ENCODE measurements around a stretch of chr19.

DNA sequence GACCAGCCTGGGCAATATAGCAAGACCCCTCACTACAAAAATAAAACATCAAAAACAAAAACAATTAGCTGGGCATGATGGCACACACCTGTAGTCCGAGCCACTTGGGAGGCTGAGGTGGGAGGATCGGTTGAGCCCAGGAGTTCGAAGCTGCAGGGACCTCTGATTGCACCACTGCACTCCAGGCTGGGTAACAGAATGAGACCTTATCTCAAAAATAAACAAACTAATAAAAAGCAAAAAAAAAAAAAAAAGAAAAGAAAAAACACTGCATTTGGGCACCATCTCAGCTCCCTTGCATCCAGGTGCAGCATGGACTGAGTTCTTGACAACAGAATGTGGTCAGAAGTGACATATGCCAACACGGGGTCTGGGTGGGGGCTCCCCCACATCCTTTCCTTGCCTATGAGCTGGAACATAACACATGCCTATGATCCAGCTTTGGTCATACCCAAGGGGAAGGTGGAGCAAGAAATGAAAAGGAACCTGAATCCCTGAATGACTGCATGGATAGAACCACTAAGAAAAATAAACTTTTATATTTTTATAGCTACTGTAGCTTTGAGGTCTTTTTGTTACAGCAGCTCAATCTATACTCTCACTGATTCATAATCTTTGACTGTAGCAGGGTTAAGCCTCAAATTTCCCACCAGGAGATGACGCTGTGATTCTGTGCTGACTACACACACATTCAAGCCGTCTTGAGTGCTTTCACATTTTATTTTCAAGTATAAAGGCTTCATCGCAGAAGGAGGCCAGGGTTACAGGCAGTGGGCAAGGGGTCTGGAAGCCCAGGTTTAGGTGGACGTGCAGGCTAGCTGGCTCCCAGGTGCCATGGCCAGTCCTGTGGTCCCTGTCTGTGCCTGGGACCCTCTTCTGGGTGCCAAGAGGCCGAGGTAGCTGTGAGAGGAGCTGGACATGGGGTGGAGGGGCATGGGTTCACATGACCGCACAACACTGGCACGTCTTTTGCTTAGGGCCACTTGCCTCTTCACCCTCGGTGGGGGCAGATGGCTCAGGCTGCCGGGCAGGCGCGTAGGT lies 8.9 kb downstream of the PALM3 start:
- PRO-cap: no peak

DNA sequence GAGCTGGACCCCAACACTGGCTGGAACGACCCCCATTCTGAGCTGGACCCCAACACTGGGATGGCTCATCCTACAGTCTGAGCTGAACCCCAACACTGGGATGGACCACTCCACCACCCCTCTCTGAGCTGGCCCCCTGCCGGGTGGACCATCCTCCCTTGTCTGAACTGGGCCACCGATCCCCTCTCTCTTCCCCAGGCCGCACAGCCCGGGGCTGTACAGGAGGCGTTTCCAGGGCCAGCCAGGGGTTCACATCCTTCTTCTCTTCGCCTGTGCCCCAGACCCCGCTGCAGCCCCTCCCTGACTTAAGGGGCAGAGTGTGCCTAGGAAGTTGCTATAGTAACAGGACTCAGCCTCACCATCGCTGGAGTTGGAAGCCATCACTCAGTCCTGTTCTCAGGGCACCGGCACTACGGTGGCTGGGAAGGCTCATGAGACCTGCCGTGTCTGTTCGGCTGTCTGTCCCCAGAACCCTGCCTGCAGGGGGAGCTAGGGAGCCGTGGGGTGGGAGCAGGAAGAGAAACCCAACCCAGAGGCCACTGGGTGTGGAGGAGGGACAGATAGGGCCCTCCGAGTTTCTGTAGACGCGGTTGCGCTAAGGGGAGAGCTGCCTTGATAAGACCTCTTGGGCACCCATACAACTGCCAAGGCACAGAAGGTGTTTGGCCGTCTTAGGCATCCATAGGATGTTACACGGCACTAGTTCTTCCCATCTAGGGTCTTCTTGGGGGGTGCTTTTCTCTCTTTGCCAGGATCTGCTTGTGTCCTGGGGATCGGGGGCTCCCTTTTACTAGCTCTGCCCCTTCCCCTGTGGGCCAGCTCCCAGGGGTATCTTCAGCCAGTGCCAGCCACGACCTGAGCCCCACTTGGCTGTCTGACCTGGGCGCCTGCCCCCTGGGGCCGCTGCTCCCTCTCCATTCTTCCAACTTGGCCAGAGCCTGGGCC lies 3.5 kb downstream of the PRKACA start:
- PRO-cap: no peak

DNA sequence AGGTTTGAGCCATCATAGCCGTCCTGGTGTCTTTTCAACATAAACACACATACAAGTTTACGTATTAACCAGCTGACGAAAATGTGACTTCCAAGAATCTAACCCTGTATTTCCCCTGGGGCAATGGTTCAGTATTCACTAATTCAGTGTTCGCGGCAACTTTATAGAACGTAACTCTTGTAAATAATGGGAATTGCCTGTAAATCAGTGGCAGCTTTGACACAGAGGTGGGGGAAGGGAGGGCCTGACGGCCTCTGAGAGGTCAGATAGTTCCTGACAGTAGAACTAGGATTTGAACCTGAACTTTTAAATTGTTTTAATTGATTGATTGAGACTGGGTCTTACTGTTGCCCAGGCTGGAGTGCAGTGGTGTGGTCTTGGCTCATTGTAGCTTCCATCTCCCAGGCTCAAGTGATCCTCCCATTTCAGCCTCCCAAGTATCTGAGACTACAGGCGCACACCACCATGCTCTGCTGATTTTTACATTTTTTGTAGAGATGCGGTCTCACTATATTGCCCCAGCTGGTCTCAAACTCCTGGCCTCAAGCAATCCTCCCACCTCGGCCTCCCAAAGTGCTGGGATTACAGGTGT lies 7.8 kb upstream of the PRKACA start:
- PRO-cap: no peak

DNA sequence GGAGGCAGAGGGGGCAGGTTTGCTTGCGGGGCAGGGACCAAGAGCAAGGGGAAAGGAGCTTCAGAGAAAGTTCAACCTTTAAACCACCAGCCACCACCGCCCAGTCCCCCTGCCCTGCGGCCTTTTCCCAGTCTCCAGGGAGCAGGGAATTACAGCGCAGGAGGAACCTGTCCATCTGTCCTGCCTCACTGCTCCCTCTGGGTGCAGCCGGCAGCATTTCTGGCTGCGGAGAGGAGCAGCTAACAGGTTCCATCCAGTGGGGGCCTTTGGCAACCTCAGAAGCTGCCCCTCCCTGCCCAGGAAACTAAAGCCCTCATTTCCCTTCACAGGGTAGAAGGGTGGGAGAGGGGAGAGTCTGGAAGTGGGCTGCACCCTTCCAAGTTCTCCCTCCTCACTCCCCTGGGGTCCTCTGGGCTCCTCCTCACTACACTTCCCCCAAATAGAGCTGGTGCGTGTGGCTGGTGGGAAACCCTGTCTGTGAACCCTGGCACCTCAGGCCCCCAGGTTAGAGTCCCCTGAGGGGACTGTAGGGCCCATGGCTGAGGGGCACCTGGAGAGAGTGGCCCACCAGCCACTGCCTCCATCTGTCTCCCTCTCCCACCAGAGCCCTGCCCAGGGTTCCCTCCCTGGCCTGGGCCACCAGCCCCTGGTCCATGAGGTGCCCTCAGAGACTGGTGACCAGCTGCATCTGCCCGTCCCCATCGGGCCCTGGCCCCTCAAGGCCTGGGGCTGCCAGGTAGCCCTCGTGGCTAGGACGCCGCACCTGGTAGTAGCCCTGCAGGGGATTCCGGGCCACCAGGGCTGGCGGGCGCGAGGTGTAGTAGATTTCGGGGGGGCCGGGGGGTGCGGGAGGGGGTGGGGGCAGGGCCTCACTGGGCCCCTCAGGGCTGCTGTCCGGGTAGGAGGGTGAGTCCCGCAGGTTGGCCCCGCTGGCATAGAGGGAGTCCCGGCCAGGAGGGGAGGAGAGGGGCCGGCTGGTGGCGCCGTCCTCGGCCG lies 14.1 kb upstream of the ASF1B start:
- PRO-cap: no peak

DNA sequence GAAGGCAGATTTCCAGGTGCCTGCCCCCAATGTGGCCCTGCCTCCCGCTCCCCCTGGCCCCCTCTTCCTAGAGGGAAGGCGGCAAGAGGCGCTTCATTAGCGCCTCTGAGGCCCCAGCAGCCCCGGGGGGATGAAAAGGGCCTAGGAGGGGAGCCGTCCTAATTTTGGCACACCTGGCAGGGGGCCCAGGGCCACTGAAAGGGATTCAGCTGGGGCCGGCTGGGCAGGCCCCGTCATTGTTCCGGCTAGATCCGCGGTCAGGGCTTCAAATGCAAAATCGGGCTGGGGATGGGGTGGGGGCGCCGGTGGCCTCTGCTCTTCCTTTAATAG lies 41.5 kb upstream of the ADGRL1 start:
- PRO-cap: no peak

DNA sequence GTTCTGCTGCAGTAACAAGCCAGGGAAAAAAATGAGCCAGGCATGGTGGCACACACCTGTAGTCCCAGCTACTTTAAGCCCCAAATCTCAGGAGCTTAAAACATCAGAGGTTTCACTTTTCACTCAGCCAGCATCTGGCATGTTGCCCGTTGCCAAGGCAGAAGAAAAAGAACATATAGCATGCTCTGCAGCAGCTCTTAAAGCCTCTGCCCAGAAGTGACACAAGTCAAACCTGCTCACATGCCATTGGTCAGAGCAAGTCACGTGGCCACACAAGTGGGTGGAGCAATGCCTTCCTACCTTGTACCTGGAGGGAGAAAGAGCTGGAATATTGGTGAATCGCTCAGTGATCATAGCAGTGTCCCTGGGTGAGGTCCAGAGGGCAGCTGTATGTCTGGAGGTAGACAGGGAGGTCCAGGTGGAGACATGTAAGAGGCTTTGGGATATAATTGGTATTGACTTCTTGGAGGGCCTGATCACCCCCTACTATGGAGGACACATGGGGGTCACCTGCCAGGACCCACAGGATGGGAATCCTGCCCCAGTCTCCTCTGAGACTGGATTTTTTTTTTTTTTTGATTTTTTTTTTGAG lies 14.6 kb upstream of the ADGRE5 start:
- PRO-cap: unidirectional peak, minus-strand start at position 173 of the sequence

DNA sequence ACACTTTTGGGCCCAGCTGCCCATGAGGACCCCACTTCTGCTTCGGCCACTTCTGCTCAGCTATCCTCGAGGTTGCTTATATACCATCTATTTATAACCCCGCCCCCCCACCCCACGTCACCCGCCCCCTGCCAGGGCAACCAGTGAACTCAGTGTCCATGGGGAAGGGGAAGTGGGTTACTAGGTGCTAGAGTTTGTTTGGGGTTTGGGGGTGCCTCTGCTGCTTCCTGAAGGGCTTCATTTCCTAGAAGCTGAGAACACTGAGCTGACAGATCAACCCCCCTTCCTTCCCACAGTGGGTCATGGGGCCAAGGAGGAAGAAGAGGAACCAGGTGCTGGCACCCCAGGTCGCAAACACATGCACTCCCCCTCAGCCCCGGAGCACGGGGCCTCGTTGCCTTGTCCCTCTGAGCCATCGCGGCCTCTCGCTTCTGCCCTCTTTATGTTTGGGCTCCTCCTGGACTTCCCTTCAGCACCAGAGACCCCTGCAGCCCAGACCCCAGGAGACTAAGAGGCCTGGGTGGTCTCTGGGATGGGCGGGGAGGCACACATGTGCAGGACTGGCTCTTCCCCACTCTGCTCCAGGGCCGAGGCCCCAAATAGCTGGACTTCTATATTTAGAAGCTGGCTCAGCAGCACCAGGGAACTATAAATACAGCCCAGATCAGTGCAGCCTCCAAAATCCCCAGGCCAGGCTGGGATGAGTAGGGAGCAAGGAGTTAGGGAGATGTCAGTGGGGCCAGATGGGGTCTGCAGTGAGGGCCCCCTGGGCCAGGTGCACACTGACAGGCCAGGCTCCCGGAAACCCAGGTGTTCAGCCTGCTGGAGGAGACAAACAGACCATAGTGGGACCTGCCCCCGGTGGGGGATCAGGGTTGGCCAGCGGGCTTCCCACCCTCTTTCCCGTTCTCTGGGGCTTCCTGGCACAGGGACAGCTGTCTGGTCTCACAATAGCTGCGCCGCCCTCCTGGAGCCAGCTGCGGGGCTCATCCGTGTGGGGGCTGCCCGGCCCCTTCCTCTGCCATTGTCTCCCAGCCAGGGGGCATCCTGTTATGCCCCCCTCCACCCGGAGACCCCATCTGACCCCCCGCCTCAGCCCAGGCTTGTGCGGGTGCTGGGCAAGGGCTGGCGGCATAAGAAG lies 5.7 kb upstream of the ADGRE5 start:
- PRO-cap: bidirectional peak, plus-strand start at position 190 of the sequence, minus-strand start at position 54 of the sequence

DNA sequence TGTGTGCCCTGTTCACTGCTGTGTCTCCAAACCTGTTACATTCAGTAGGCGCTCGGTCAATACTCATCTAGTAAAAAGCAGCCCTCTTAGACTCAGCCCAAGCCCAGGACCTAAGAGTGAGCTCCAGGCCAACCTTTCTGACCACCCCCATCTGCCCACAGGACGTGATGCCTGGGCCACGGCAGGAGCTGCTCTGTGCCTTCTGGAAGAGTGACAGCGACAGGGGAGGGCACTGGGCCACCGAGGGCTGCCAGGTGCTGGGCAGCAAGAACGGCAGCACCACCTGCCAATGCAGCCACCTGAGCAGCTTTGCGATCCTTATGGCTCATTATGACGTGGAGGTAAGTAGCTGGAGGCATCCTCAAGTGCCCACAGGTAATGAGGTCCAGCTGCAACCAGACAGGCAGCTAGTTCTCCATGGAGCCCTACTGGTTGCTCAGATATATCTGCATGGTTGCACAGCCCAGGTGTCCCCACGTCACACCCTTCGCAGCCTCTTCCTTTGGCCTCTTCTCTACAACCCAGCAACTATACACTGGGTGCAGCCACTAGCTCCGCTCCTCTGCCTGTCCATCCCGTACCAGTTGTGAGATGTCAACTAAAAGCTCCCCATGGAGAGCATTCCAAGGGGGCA lies 14.8 kb downstream of the DDX39A start:
- PRO-cap: no peak

DNA sequence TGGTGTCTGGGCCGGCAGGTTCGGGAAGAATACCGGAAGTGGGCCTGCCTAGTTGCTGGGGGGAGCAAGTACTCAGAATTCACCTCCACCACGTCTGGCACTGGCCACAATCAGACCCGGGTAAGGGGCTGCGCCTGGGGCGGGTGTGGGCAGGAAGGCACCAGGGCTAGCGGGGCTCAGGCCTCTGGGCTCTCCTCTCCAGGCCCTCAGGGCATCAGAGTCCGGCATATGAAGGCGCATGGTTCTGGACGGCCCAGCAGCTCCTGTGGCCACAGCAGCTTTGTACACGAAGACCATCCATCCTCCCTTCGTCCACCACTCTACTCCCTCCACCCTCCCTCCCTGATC lies 11.3 kb downstream of the DDX39A start:
- PRO-cap: no peak

DNA sequence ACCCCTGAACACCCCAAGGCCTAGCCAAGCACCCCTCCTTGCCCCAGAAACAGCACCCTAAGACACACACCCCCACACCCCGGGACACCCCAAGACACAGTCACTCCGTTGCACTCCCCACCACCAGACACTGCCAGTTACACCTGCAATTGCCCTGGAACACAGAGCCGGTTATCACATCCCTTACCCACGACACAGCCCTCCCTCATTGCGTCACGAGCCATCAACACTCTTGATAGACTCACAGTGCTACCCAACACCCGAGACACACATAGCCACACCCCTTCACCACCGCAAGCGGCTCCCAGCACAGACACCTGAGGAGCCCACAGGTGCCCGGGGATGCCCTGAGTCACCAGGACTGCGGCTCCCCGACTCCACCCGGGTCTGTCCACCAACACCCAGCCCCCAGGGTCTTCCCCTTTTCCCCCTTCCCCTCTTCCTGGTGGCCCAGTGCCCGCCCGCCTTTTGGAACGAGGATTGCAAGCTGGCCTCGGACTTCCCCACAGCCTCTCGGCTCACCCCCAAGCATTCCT lies 1.5 kb upstream of the PTGER1 start:
- PRO-cap: no peak

DNA sequence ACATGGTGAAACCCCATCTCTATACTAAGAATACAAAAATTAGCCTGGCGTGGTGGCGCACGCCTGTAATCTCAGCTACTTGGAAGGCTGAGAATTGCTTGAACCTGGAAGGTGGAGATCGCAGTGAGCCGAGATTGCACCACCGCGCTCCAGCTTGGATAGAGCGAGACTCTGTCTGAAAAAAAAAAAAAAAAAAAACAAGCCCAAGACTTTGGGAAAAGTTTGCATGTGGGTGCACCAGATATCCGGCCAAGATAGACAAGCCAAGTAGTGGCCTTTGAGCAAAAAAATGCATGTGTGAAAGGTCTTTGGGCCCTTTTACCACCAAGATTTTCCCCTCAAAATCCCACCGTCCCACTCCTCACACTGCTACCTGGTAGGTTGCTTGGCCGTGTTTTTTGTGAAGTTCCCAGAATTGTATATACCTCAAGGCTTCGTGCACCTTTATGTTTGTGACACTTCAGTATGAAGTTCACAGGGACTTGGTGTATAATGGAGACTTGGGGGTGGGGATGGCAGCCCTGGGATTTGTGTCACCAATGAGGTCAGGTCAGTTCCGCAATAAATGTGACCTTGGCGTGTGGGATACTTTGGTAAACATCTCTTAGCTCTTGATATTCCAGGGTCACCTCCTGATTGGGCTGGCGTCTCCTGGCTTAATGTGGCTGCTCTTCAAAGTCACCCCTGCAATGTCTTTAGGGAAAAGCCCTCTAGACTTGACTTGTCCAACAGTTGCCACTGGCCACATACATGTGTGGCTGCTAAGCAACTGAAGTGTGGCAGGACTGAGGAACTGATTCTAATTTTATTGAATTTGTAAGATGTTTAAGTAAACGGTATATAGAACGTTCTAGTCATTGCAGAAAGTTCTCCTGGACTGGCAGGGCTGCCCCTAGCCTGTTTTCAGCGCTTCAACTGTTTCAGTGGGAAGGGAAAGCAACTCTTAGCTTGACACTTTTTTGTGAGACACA lies 5.3 kb downstream of the DNAJB1 start:
- PRO-cap: no peak

GRCh38 chr19:14550078-14550997 lies 20.9 kb downstream of the TECR start:
- PRO-cap: no peak

GRCh38 chr19:14558747-14559185 lies 13.1 kb downstream of the NDUFB7 start:
- PRO-cap: no peak

- PRO-cap: no peak
Measured at GRCh38 chr19:14676034-14676441, 1.4 kb upstream of the ADGRE3 start.

DNA sequence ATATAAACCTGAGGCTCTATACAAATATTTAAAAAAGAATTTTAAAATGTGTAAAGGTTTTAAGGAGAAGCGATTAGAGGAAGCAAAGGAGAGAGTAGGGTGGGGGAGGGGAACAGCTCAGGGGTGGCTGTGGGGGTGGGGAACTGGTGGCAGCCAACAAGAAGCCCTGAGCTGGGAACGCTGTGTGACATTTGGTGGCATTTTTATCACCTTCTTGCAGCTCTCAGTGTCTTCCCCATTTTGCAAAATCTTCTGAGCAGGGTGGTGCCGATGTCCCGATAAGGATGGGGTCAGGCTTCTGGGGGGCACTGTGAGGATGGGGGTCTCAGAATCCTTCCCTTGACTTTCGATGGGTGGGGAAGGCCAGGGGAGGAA lies 5.2 kb upstream of the ADGRE2 start:
- PRO-cap: unidirectional peak, plus-strand start at position 248 of the sequence

DNA sequence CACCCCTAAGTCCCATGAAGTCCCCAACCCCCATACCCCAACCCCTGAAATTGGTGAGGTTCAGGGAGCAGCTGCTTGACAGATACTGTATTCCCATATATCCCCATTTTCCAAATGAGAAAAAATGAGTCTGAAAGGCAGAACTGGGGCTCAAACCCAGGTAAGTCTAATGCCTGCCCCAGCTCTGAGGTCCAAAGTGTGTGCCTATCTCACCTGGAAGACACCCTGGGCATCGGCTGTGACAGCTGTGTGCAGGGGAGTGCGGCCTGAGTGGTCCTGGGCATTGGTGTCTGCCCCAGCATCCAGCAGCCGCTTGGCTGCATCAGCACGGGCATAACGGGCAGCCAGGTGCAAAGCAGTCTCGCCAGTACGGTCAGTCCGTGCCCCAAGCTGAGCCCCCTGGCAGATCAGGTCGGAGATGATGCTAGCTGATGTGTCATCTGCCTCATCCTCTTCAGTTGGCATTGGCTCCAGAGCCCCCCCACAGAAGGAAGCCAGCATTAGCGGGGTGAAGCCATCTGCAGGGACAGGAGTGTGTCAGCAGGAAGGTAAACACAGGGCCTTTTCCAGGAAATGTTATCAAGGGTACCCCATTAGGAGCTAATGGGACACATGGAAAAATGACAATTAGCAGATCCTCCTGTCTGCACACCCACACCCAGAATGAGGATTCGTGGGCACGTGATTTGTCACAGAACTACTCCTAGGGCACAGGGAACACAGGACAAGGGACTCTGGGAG lies 35.1 kb downstream of the NOTCH3 start:
- PRO-cap: no peak

GRCh38 chr19:15237872-15238497 lies 5.7 kb upstream of the EPHX3 start:
- PRO-cap: no peak

GRCh38 chr19:15249616-15250698 lies 17.7 kb upstream of the EPHX3 start:
- PRO-cap: no peak

- PRO-cap: no peak
Measured at GRCh38 chr19:15281300-15281858, 49.1 kb upstream of the EPHX3 start.

DNA sequence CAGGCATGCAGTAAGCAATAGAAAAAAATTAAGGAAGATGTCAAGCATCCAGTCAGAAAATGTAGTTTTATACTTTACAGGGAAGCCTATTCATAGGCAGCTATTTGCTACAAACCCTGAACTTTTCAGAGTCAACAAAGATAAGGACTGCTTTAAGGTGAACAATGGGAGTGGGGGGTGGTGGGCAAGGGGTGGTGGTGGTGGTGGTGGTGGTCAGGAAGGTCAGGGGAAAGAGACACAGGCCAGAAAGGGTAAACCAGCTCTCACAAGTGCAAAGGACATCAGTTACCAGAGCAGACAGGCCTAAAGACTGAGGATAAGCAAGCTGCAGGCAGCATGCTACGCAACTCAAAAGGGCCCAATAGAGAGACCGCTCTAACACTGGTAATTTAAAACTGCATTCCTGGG lies 14.9 kb downstream of the BRD4 start:
- PRO-cap: no peak